Thoracic aorta endothelial cell (primary cell): ENCODE results near the genes MEFV and SRL.

GRCh38 chr16:3256256-3256904 is at the start of gene MEFV:
TSS of gene MEFV (minus strand) at chr16:3256633.
- CAGE, long polyA plus RNA, result no peak

- CAGE, long polyA plus RNA, result no peak
These were observed 9.1 kb downstream of the OR2C1 start for GRCh38 chr16:3364662-3365389.

- CAGE, long polyA plus RNA, result no peak
These were observed 10.6 kb upstream of the SLX4 start for GRCh38 chr16:3622009-3622356.

- CAGE, long polyA plus RNA, result no peak
These were observed 1.4 kb downstream of the DNASE1 start for GRCh38 chr16:3655591-3656491.

DNA sequence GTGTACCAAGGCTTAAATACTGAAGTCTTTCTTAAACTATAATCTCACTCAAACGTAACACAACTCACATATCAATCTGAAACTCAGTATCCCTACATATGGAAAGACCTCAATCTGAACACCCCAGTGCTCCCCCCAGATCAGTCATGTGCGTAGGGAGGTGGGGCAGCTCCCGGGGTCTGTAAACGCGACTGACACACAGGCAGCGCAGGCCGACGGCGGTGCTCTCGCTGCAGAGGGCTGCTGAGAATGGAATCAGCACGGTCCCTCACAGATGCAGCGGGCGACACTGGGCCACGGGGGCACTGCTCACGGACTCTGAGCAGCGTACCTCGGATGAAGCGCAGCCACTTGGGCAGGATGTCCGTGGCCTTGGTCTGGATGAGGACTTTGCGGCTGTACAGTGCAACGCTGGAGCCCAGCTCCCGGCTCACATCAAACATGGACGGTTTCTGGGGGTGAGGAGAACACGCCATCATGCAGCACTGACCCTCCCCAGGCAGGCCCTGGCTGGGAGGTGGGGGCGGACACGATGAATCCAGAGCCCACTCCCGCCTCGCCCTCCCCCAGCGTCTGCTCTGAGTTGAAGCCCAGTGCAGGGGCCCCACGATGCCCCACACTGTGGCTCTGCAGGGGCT is 18.0 kb downstream of the DNASE1 start:
- CAGE, long polyA plus RNA, result no peak

DNA sequence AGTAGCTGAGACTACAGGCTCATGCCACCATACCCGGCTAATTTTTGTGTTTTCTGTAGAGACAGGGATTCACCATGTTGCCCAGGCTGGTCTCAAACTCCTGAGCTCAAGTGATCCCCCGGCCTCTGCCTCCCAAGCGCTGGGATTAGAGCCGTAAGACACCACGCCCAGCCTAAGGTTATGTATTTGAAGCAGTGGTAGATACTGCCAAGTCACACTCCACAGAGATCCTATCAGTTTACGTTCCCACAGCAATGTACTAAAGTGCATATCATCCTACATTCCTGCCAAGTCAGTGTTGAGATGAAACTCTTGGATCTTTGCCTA is 20.5 kb downstream of the TRAP1 start:
- CAGE, long polyA plus RNA, result no peak

GRCh38 chr16:3725442-3726696 is 8.5 kb upstream of the TRAP1 start:
- CAGE, long polyA plus RNA, result no peak

DNA sequence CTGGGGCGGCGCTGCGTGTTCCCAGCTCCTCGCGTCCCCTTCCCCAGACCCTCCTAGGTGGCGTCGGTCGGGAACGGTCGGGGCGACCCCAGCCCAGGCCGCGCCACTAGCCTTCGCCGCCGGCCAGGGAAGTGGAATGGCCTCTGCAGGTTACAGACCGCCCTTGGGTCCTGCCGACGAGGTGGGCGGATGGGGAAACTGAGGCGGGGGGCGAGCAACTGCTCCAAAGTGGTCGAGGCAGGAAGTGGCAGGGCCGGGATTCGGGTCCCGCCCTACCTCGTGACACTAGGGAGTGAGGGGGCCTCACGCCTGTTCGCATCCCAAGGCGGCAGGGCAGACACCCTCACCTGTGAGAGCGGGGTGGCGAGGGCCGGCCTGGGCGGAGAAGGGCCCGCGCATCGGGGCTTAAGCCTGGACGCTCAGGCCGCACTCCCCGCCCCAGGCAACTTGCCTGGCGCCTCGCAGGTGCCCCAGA is 632 bp upstream of the CREBBP start:
- CAGE, long polyA plus RNA, result no peak

DNA sequence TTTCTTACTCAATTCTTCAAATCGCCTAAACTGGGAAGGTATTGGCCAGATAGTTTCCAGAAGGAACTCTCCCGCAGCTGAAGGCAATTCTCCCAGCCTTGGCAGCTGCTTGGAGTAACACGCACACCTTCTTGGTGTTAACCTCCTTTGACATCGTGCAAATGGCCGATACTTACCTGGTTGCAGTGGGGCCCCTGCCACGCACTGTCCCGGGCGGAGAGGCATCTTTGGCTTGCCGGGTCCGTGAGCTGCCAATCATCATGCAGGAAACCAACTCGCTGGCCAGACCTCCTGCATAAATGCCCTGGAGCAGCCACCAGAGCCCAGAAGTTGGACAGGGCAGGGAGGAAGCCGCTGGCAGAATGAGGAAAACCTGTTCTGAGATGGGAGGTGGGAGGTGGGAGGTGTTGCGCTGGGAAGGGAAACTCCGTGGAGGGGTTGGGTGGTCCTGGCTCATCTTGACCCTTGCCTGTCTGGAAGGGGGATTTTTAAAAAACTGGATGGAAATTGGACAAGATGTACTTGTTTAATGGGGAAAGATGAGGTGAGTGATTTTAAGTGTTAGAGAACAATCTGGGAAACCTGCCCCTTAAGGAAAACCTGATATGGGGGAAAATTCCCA is 41.8 kb upstream of the CREBBP start:
- CAGE, long polyA plus RNA, result no peak

GRCh38 chr16:3945771-3946077 is 65.2 kb upstream of the CREBBP start:
- CAGE, long polyA plus RNA, result no peak

DNA sequence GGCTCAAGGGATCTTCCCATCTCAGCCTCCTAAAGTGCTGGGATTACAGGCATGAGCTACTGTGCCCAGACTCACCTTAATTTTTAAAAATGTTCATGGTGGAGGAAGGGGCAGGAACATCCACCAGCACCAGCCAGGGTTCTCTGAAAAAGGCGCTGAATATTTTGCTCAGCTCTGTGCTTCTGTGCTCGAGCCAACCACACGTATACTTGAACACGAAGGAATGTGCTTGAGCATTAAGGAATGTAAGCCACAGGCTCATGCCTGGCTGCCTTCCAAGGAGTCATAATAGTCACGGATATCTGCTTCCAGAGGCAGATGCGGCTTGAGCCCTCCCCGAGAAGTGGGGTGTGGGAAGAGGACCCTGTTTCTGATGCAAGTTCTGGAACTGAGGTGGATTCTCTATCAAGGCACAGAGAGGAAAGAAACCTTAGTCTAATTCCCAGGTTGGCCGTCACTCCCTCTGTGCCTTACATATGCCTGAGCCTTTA is 65.6 kb upstream of the CREBBP start:
- CAGE, long polyA plus RNA, result no peak

DNA sequence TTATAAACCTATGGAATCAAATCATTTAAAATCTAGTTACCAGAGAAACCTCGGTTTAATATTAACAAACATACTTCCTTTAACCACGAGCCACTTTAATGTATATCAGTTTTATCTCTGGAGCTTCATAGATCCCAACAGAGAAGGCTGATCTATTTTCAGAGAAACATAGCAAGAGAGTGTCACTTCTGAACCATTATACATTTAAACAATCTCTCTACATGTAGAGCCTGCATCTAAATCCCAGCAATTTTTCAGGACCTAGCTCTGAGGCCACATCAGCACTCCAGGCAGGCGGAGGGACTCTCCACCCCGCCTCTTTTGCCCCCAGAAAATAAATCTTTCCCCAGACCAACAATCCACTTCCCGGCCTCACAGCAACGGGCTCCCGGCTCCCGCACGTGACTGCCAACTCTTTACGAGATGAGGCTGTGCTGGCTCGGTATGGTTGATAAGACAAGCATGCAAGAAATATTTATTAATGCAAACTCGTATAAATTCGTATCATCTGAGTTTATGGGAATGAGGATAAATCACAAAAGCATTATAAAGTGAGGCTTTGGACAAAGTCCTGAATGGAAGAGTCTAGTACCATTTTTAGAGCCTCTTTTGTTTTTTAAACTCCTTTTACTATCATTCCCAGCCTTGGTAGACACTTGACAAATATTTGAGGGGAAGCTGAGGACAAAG is 71.6 kb downstream of the ADCY9 start:
- CAGE, long polyA plus RNA, result no peak

DNA sequence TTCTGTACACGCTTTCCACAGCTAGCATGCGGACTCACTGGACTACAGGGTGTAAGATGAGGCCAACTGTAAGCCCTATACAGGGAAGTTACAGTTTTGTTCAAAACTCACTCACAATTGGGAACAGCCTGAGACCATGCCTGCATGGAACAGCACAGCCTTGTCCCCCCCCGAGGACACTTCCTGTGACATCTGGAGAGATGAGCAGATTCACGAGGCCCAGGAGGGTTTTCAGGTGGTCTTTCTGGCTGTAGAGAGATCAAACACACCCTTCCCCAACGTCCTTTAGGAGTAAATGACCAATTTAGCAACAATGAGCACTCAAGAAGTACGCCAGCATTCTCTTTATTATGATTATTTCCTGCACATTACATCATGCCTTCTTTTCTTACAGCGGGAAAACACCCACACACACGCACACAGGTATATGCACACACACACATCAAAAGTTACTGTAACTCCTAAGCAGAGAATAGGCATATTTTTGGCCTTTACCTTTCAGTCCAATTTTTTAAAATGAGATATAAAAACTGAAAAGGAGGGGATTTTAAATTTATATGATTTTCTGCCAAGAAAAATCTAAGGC is 39.0 kb downstream of the ADCY9 start:
- CAGE, long polyA plus RNA, result no peak

DNA sequence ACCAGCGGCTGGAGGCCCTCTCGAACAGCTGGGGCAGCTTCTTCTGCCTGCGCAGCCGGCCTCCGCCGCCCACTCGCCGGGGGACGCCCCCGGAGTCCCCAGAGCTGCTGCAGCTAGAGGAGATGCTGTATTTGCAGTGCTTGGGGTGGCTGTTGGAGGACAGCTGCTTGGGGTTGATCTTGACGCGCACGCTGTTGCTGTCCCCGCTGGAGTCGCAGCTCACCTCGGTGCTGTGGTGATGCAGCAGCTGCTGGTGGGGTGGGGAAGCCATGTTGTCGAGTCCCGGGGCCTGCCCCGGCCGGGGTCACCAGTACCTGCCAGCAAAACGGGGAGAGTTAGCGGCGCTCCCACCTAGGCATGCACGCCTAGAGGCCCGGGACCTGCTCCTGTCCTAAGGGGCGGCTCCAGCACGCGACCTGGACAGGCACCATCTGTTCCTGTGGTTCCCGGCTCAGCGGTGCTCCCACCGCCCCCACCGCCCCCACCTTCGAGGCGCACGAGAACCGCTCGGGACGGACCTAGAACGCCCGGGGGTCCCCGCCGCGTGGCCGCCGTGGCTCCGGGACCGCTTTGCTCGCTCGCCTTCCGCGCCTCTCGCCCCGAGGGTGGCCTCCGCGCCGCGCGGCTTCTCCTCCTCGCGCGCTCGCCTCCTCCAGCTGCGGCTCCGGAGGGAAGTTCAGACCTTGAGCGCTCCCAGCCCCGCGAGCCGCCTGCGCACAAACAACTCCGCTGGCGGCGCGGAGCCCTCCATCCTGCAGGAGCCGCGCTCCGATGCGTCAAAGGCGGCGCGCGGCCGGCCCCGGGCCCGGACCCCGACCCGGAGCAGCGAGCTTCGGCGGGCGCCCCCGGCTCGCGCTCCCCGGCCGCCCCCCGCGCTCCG is 830 bp downstream of the ADCY9 start:
- CAGE, long polyA plus RNA, result no peak

- CAGE, long polyA plus RNA, result no peak
These were observed 32.3 kb downstream of the SRL start for GRCh38 chr16:4209476-4210057.

DNA sequence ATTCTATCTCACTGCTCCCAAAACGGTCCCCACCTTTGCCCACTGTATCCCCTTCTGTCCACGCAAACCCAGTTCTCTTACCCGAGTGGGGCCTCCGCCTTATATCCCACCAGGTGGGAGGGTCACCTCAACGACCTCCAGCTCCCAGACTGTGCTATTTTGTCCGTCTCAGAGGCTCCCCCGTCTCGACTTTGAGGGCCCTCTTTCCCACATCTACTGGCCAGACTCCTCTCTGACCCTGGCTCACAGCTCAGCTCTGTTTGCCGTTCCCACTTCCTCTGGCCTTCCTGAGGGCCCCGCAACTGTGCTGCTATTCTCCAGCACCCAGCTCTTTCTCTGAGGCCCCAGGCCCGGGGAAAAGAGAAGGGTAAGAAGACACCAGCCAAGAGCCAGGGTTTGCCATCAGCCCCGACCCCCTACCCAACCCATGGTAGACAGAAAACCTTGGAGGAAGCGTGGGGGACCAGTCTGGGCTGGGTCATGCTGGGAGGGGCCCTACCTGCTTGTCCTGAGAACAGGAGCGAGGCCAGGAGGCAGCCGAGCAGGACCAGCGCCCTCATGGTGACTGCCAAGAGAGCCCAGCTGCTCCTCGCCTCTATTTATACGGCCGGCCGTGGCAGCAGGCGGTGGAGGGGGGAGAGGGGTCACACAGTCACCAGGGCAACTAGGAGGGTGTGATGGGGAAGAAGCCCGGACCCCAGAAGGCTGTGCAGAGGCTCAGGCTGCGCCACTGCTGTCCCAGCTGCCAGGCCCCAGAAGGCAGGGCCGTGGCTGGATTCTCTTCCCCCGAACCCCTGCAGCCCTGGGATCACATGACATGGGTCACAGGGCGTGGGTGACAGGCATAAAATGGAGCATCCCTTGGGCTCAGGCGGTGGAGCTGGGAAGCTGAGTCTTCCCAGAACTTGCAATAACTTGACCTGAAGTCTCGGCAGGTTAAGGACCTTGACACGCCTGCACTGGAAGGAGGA is at the start of gene SRL:
Gene SRL, minus strand, starts transcription at position 573 of the 971 bp plus-strand sequence.
- CAGE, long polyA plus RNA, result no peak

GRCh38 chr16:4327093-4327676 is 11.3 kb downstream of the GLIS2 start:
- CAGE, long polyA plus RNA, result no peak

DNA sequence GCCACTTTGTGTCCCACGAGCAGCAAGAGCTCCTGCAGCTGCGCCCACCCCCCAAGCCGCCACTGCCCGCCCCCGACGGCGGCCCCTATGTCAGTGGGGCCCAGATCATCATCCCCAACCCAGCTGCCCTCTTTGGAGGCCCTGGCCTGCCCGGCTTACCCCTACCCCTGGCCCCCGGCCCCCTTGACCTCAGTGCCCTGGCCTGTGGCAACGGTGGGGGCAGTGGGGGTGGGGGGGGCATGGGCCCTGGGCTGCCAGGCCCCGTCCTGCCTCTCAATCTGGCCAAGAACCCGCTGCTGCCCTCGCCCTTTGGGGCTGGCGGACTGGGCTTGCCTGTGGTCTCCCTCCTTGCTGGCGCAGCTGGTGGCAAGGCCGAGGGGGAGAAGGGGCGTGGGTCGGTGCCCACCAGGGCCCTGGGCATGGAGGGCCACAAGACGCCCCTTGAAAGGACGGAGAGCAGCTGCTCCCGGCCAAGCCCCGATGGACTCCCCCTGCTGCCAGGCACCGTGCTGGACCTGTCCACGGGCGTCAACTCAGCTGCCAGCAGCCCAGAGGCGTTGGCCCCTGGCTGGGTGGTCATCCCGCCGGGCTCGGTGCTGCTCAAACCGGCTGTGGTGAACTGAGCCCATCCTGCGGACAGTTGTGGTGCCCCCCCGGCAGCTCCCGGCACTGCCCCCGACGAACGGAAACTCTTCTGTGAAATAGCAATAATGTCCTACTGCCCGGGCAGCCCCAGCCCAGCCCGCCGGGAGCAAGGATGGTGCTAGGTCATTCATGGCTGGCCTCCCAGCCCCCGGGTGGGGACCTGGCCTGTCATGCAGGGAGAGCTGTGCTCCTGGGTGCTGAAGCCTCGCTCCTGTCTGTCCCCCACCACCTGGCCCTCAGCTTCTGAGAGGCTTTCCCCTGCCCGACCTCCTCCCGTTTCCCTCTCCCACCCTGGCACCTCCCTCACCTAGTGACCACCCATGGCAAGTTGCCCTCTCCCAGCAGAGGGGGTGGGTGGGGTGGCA is 13.9 kb downstream of the PAM16 start:
- CAGE, long polyA plus RNA, result no peak

DNA sequence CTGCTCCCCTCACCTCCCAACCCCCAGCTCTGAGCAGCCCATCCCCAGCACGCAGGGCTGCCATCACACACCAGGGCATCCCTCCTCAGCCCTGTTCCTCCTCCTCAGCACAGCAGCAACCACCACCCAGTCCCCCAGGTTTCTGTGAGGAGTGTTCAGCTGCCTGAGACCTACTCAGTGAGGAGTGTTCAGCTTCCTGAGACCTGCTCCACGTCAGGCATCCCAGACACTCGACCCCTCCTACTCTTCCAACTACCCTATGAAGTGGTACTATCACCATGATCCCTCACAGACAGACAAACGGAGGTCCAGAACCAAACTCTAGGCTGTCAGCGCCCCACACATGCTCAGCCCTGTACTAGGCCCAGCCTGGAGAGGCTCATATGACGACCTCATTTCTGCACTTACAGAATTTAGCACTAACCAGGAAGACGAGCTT is 21.0 kb downstream of the CORO7 start:
- CAGE, long polyA plus RNA, result no peak

DNA sequence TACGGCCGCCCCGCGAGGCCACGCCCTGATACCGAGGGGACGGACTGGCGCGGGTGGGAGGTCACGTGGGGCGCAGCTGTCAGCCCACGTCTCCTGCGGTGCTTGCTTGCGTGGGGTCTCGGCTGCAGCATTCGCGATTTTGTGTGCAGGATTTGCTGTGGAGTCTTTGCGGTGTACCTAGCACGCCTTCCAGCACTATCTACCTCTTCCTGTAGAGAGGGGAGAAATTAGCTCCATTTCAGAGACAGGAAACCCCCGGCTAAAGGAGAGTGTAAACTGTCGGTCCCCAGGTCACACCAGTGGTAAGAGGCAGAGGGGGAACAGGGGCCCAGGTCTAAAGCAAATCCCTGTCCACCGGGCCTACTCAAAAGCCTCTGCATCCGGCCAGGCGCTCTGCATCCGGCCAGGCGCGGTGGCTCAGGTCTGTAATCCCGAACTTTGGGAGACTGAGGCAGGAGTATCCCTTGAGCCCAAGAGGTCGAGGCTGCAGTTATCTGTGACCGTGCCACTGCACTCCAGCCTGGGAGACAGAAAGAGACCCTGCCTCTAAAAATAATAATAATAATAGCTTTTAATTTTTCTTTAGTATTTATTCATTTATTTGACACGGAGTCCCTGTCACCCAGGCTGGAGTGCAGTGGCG is 478 bp upstream of the CORO7 start:
- CAGE, long polyA plus RNA, result no peak